Skeletal muscle tissue (tissue), 7 donors: Measurements from ENCODE around the genes RAC3 and DCXR.

- PRO-cap, 3 experiments, result no peak in any of the 3 experiments
- RAMPAGE, long total RNA, result no peak
- RRBS, 2 experiments, result no CpG with 5 or more reads among the region's 10 CpGs
These were observed 5.0 kb downstream of the ASPSCR1 start for GRCh38 chr17:81982329-81982931.

- PRO-cap, 3 experiments, result no peak in any of the 3 experiments
- RAMPAGE, long total RNA, result no peak
- RRBS, 2 experiments, result no CpG with 5 or more reads among the region's 42 CpGs
These were observed 19.0 kb downstream of the ASPSCR1 start for GRCh38 chr17:81996191-81997006.

- PRO-cap, 3 experiments, result no peak in any of the 3 experiments
- RAMPAGE, long total RNA, result no peak
- RRBS, 2 experiments, result 1 to 2% methylated on average over 8 of the region's 14 CpGs
These were observed 447 bp downstream of the CENPX start for GRCh38 chr17:82022322-82022540.

GRCh38 chr17:82022541-82022771 is 222 bp downstream of the CENPX start:
- PRO-cap, 3 experiments, result no peak in any of the 3 experiments
- RAMPAGE, long total RNA, result no peak
- RRBS, 2 experiments, result 2% methylated on average over 16 to 18 of the region's 24 CpGs

- PRO-cap, 3 experiments, result no peak in any of the 3 experiments
- RAMPAGE, long total RNA, result no peak
- RRBS, 2 experiments, result 2 to 3% methylated on average over 88 of the region's 141 CpGs
These were observed at the start of gene RAC3 for GRCh38 chr17:82030936-82031890. RAC3 (plus strand) TSS chr17:82031678.

GRCh38 chr17:82035809-82036073 is 1.8 kb downstream of the DCXR start:
- PRO-cap, 3 experiments, result no peak in any of the 3 experiments
- RAMPAGE, long total RNA, result no peak
- RRBS, 2 experiments, result no CpG with 5 or more reads among the region's 8 CpGs

- PRO-cap, 3 experiments, result peak in 3 of 3 experiments; most common plus-strand start chr17:82037459 (in 1); most common minus-strand start chr17:82037697 (in 3)
- RAMPAGE, long total RNA, result no peak
- RRBS, 2 experiments, result 2% methylated on average over 29 of the region's 99 CpGs
These were observed at the start of gene DCXR for GRCh38 chr17:82037162-82038237. DCXR (minus strand) TSS chr17:82037697.

- PRO-cap, 3 experiments, result no peak in any of the 3 experiments
- RAMPAGE, long total RNA, result no peak
- RRBS, 2 experiments, result no CpG with 5 or more reads among the region's 10 CpGs
These were observed 2.2 kb upstream of the DCXR start for GRCh38 chr17:82039562-82040234.

- PRO-cap, 3 experiments, result no peak in any of the 3 experiments
- RAMPAGE, long total RNA, result no peak
- RRBS, 2 experiments, result 83 to 90% methylated on average over 4 of the region's 28 CpGs
These were observed 2.0 kb downstream of the GPS1 start for GRCh38 chr17:82053565-82054188.

- PRO-cap, 3 experiments, result no peak in any of the 3 experiments
- RAMPAGE, long total RNA, result no peak
- RRBS, 2 experiments, result 68 to 96% methylated on average over 2 to 3 of the region's 11 CpGs
These were observed 5.0 kb downstream of the DUS1L start for GRCh38 chr17:82060587-82060978.

DNA sequence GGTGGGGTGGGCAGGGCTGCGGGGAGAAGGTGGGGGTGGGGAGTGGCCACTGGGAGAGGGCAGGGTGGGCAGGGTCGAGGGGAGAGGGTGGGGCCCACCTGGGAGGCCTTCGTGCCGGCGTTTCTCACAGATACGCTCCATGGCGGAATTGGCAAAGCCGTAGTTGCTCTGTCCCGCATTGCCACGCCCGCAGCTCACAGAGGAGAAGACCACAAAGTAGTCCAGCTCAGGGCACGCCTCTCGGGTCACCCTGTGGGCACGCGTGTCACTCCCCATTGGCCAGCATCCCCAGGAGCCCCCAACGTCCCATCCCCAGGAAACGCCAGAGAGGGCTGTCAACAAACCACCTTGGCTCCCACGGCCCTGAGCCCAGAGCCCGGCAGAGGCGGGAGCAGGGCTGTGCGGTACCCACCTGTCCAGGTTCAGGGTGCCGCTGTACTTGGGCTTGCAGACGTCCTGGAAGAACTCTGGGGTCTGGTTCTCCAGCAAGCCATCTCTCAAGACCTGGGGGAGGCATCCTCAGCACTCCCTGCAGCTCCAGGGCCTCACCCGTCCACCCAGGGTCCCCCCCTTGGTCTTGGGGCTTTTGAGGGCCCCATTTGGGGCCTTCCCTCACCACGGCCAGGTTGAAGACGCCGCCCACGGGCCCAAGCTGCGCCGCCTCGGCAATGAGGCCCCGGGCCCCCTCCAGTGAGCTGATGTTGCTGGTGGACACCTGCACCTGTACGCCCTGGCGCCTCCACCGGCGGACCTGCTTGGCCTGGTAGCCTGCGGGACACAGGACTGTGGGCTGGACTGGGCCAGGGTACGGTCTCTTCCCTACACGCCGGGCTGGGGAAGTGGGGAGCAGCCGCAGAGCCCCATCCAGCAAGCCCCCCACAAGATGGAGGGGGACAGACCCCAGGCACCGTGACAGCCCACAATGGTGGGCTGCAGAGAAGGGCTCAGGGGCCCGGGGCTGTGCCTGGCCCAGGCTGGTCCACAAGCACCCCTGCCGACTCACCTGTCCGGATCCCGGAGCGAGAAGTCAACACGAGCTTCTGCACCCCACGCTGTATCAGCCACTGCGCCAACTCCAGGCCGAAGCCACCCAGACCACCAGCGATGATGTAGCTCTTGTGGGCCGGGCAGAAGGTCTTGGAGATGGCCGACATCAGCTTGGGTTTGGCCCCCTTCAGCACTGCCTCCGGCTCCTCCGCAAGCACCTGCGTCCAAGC is 15.7 kb downstream of the FASN start:
- PRO-cap, 3 experiments, result no peak in any of the 3 experiments
- RAMPAGE, long total RNA, result no peak
- RRBS, 2 experiments, result 94 to 96% methylated on average over 18 to 22 of the region's 57 CpGs

DNA sequence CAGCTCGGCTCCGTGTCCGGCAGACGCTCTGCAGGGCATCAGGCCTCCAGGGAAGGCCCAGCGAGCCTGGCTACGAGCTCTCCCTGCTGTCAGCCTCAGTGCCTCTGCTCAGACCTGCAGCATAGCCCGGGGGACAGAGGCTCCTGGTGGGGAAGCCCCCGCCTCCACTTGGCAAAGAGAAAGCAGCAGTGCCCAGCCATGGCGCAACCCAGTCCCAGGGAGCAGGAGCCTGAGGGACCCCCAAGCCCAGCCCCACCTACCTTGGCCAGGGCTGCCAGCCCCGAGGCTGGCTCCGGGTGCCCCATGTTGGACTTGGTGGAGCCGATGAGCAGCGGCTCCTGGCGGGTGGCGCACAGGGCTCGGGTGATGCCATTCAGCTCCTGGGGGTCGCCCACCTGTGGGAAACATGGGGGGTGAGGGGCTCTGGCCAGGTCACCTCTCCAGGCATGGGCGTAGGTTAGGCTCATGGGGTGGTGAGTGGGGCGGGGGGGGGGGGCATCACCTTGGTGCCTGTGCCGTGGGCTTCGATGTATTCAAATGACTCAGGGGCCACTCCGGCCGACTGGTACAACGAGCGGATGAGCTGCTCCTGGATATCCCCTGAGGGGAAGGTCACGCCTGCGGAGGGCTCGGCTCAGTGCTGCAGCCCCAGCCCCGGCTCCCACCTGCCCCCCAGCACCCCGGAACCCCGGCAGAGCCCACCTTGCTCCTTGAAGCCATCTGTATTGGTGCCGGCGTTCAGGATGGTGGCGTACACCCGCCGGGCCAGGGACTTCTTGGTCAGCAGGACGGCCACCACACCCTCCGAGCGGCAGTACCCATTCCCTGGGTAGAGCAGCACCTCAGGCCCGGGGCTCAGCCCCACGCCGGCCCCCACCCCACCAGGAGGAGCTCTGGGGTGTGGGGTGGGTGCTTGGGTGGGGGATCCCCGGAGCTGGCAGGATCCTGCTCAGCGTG is 5.6 kb downstream of the FASN start:
- PRO-cap, 3 experiments, result no peak in any of the 3 experiments
- RAMPAGE, long total RNA, result no peak
- RRBS, 2 experiments, result 90 to 95% methylated on average over 10 to 14 of the region's 44 CpGs

GRCh38 chr17:82112817-82113660 is 15.0 kb upstream of the FASN start:
- PRO-cap, 3 experiments, result no peak in any of the 3 experiments
- RAMPAGE, long total RNA, result no peak
- RRBS, 2 experiments, result no CpG with 5 or more reads among the region's 17 CpGs

- PRO-cap, 3 experiments, result no peak in any of the 3 experiments
- RAMPAGE, long total RNA, result no peak
- RRBS, 2 experiments, result 68 to 94% methylated on average over 4 to 10 of the region's 47 CpGs
These were observed 28.8 kb upstream of the FASN start for GRCh38 chr17:82126510-82127535.

GRCh38 chr17:82222789-82223298 is 6.0 kb upstream of the SLC16A3 start:
- PRO-cap, 3 experiments, result peak in 1 of 3 experiments; most common plus-strand start chr17:82223080 (in 1)
- RAMPAGE, long total RNA, result no peak
- RRBS, 2 experiments, result no CpG with 5 or more reads among the region's 16 CpGs

DNA sequence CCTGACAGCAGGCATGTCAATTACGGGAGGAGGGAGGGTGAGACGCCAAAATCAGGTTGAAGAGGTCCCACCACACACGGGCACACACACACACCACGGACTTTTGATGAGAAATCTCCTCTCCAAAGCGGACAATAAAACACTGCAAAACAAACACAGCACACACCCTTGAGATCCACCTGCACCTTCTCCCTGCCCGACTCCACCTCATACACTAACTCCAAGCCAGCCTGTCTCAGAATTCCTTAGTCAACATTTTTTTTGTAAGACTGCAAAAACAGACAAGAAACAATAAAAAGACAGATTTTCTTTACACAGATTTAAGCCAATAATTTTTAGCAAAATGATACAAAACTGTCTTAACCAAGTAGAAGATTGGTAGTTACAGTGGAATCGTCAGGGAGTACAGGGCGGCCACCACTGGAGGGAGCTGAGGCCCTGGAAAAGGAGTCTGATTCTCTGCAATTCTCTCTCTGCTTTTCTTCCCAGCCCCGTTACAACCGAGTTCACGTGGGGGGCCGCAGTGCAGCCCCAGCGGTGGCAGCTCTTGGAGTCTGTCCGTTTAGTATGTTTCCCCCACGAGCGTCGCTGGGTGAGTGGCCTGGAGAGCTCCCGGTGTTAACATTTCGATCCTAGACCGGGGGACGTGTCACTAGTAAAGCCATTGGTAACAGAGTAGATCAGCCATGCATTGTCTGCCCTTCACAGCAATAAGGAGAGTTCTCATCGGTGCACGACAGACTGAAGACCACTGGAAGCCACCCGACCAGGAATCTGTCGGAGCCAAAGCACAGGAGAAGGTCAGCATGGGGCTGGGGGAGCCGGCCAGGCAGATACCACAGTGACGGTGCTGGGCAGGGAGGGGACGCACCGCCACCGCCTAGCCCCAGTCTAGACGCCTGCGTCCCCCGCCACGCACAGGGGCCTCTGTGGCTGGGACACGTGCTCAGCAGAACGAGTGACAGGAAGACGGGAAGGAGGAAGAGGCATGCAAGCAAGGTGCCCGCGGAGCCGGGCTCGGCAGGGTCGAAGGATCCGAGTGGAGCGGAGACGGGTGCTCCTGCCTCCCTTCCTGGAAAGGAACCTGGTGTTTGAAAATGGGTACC is 15.6 kb downstream of the SLC16A3 start:
- PRO-cap, 3 experiments, result peak in 1 of 3 experiments; most common plus-strand start position 502 of the sequence (in 1)
- RAMPAGE, long total RNA, result no peak
- RRBS, 2 experiments, result no CpG with 5 or more reads among the region's 45 CpGs

GRCh38 chr17:82248141-82249207 is 19.6 kb downstream of the SLC16A3 start:
- PRO-cap, 3 experiments, result no peak in any of the 3 experiments
- RAMPAGE, long total RNA, result no peak
- RRBS, 2 experiments, result 89 to 93% methylated on average over 2 to 7 of the region's 52 CpGs

- PRO-cap, 3 experiments, result no peak in any of the 3 experiments
- RAMPAGE, long total RNA, result no peak
- RRBS, 2 experiments, result no CpG with 5 or more reads among the region's 13 CpGs
These were observed 16.8 kb upstream of the CSNK1D start for GRCh38 chr17:82290191-82290810.

GRCh38 chr17:82297285-82297803 is 20.1 kb downstream of the CD7 start:
- PRO-cap, 3 experiments, result peak in 3 of 3 experiments; most common plus-strand start chr17:82297606 (in 2); most common minus-strand start chr17:82297474 (in 2)
- RAMPAGE, long total RNA, result no peak
- RRBS, 2 experiments, result no CpG with 5 or more reads among the region's 19 CpGs

DNA sequence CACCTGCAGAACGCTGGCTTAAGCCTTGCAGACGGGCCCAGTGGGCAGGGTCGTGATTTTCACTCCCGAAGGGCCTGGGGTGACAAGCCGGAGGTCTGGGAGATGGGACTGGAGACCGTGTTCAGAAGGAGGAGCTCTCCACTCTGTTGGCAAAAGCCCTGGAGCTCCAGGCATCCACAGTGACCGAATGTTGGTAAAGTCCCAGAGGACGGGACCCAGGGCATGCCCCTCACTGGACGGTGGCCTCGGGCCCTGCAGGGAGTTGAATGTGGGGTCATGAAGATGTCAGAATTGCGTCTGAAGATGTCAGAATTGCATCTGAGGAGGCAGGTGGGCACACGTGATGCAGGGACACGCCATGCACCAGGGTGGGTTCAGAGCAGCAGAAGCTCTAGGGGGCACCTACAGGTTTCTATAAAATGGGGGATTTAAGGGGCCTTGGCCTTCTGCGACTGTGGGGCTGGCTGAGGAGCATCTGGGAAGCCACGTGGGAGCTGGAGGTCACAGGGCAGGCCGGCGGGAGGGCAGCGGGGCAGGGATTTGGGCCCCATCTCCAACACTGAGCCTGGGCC is 18.5 kb downstream of the CD7 start:
- PRO-cap, 3 experiments, result no peak in any of the 3 experiments
- RAMPAGE, long total RNA, result no peak
- RRBS, 2 experiments, result 49 to 68% methylated on average over 3 of the region's 18 CpGs